ENCODE results near the genes LSM4, SSBP4 and COPE.

GRCh38 chr19:18322775-18323494, at the start of gene LSM4:
LSM4 (minus strand) TSS chr19:18323076.
- PRO-cap, 7 experiments, result peak in 7 of 7 experiments; most common plus-strand start chr19:18323383 (in 5); most common minus-strand start chr19:18323076 (in 4)

DNA sequence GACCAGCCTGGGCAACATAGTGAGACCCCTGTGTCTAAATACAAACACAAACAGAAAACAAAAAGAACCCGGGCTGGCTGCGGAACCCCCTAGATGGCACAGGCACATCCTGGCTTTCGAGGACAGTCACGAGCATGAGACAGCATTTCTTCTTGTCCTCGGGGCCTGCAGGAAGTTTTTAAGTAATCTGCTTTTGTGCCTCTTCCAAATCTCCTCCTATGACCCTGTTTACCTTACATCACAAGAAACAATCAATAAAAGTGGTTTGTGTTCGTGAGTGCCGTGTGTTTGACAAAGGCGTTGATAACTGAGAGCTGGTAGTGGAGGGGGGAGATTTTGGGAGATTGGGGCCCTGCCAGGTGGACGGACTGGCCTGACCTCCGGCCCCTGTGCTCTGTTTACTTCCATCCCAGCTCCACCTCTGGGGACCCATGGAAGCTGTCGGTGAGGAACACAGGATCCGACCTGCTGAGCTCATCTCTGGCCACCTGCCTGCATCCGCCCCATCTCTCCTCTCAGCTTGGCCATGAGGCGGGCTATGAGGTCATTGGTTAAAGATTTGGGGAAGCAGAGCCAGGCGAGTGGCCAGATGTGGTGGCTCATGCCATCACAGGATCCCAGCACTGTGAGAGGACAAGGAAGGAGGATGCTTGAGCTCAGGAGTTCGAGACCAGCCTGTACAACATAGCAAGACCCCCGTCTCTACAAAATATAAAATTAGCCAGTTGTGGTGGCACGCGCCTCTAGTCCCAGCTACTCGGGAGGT, 5.8 kb upstream of the GDF15 start:
- PRO-cap, 7 experiments, result no peak in any of the 7 experiments

DNA sequence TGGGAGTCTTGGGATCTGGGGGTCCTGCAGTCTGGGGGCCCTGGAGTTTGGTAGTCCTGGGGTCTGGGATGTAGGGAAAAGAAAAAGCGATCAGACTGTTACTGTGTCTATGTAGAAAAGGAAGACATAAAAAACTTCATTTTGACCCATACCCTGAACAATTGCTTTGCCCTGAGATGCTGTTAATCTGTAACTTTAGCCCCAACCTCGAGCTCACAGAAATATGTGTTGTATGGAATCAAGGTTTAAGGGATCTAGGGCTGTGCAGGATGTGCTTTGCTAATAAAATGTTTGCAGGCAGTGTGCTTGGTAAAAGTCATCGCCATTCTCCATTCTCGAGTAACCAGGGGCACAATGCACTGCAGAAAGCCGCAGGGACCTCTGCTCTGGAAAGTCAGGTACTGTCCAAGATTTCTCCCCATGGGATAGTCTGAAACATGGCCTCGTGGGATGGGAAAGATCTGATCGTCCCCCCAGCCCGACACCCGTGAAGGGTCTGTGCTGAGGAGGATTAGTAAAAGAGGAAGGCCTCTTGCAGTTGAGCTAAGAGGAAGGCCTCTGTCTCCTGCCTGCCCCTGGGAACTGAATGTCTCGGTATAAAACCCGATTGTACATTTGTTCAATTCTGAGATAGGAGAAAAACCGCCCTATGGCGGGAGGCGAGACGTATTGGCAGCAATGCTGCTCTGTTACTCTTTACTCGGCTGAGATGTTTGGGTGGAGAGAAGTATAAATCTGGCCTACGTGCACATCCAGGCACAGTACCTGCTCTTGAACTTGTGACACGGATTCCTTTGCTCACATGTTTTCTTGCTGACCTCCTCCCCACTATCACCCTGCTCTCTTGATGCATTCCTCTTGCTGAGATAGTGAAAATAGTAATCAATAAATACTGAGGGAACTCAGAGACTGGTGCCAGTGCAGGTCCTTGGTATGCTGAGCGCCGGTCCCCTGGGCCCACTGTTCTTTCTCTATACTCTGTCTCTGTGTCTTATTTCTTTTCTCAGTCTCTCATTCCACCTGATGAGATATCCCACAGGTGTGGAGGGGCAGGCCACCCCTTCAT, 5.3 kb upstream of the LRRC25 start:
- PRO-cap, 7 experiments, result no peak in any of the 7 experiments

GRCh38 chr19:18414120-18414768, 5.0 kb upstream of the SSBP4 start:
- PRO-cap, 7 experiments, result no peak in any of the 7 experiments

DNA sequence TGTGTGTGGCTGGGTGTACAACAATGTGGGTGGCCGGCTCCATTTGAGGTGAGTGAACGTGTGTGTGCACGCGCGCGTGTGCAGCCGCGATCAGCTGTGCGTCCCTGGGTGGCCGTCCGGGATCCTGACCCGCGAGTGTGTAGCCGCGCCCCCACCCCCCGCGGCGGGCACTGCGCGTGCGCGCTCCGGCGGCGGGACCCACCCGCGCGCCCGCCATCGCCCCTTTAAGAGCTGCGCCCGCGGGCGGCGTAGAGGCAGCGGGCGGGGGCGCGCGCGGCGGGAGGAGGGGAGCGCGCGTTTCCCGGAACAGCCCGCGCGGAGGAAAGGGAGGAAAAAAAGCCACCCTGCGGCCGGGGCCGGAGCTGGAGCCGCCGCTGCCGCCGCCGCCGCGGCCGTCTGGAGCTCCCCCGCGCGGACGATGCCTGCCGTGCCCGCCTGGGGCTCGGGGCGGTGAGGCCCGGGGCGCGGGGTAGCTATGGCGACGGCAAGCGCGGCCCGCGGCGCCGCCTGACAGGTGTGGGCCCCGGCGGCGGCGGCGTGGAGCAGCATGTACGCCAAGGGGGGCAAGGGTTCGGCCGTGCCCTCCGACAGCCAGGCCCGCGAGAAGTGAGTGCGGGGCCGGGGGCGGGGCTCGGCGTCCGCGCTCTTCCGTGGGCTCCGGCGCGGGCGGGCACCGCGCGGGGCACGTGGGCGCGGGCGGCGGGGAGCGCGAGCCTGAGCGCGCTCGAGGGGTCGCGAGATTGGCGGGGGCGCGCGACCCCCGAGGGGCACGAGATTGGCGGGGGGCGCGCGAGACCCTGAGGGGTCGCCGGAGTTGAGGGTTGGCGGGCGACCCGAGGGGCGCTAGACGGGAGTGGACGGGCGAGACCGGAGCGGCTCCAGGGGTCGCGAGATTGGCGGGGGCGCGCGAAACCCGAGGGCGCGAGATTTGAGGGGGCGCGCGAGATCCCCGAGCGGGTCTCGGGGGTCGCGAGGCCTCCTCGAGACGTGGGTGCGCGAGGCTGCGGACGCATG, at the start of gene SSBP4:
Gene SSBP4, plus strand, starts transcription at position 297 of the 1,014 bp plus-strand sequence.
- PRO-cap, 7 experiments, result peak in 5 of 7 experiments; most common plus-strand start position 309 of the sequence (in 3); most common minus-strand start position 398 of the sequence (in 4)

DNA sequence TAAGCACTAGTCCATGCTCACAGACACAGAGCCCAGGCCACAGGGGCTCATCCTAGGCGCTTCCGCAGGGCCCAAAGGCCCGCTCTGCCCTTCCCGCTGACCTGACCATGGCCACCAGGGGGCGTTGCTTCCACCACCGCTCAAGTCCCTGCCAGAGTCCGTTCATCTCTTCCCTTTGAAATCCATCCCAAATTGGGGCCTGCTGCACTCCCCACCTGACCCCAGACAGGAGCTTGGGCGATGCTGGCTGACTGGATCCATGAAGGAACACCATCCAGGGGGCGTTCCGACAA, 31.7 kb upstream of the ISYNA1 start:
- PRO-cap, 7 experiments, result peak in 1 of 7 experiments; most common minus-strand start position 144 of the sequence (in 1)

GRCh38 chr19:18495159-18495876, 26.6 kb downstream of the ELL start:
- PRO-cap, 7 experiments, result peak in 2 of 7 experiments; most common plus-strand start chr19:18495729 (in 2)

GRCh38 chr19:18507576-18508433, 14.1 kb downstream of the ELL start:
- PRO-cap, 7 experiments, result no peak in any of the 7 experiments

- PRO-cap, 7 experiments, result no peak in any of the 7 experiments
Measured at GRCh38 chr19:18518560-18519061, 3.3 kb downstream of the ELL start.

DNA sequence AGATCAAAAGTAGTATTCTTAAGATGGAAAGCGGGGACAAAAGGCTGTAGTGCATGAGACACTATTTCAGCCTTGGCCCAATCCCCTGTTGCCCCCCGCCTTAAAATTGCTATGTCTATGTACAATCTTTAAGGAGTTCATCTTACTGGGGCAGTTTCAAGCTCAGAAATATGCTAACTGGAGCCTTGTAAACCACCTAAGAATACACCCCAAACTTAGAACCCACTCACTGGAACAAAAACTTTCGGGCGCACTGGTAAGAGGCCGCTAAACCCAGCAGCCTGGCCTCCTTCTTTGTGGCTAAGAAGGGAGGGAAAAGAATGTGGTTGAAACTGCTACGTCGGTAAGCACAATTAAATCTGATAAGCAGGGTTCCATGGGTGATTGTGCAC, 7.0 kb downstream of the UBA52 start:
- PRO-cap, 7 experiments, result no peak in any of the 7 experiments

- PRO-cap, 7 experiments, result peak in 7 of 7 experiments; most common plus-strand start chr19:18589247 (in 5); most common minus-strand start chr19:18589071 (in 7)
Measured at GRCh38 chr19:18588926-18589803, 567 bp downstream of the REX1BD start.

GRCh38 chr19:18650424-18651183, 13.8 kb downstream of the KLHL26 start:
- PRO-cap, 7 experiments, result no peak in any of the 7 experiments

DNA sequence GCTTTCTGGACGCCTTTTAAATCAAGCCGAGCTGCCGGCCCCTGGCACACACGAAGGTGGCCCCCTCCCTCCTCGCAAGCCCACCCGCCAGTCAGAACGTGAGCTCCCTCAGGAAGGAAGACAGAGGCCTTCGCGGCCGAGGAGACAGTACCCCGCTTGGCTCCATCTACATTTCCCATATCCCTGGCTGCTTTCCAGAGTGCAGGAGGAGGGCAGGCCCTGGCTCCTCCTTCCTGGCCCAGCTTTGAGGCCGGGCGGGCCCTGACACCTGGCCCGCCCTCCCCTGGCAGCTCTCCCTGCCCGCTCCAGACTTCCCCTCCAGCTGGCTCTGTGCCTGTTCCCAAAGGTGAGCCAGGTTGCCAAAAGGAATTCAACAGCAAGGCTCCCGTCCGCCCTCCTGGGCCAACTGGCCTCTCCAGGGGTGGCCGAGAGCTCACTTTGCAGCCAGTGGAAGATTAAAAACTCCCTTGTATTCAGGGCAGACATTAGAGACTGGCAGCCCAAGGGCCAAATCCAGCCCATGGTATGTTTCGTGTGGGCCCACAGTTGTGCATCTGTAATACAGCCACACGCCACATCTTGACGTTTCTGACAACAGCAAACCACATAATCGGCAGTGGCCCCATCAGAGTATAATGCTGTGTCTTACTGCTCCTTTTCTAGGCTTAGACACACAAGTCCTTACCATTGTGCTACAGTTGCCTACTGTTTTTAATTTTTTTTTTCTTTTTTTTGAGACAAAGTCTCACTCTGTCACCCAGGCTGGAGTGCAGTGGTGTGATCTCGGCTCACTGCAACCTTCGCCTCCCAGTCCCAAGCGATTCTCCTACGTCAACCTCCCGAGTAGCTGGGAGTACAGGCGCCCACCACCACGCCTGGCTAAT, 28.5 kb downstream of the COMP start:
- PRO-cap, 7 experiments, result no peak in any of the 7 experiments

DNA sequence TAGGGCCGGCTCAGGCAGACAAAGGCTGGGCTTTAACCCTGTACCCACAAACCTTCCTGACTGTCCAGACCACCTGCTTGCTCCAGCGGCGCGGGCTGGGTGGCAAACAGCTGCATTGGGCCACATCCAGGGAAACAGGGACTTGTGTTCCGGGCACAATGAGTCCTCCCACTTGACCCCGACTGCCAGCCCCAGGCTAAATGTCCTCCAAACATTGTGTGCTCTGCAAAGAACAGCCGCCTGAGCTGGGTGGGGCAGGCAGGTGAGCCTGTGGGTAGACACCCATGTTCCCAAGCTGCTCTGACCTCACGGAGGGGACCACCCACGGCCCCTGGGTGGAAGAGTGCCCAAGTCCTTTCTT, 21.8 kb downstream of the COMP start:
- PRO-cap, 7 experiments, result no peak in any of the 7 experiments

- PRO-cap, 7 experiments, result peak in 2 of 7 experiments; most common minus-strand start chr19:18793666 (in 2)
Measured at GRCh38 chr19:18793551-18793961, 2.5 kb upstream of the COMP start.

DNA sequence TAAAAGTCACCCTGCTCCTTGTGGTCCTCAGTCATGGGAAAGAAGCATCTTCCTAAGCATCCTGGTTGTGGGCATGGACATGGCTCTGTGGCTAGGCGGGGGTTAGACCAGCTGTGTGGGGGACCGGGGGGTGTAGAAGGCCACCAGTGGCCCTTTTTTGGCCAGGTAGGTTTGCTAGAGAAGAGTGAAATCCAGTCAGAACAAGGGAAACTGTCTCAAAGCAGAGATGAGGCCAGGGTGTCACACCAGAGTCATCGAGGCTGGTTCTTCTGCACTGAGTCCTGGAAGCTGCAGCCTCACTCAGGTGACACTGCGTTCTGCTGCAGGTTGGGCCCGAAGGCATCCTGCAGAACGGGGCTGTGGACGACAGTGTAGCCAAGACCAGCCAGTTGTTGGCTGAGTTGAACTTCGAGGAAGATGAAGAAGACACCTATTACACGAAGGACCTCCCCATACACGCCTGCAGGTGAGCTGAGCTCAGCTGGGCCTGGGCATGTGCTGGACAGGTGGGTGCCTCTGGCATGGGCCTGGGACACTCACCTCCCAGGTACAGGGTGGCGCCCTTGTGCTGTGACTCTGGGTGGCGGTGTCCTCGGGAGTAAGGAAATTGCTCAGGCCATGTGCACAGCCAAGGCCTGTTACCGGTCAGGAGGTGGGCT, 14.0 kb downstream of the UPF1 start:
- PRO-cap, 7 experiments, result no peak in any of the 7 experiments

GRCh38 chr19:18851511-18852409, 20.0 kb downstream of the UPF1 start:
- PRO-cap, 7 experiments, result no peak in any of the 7 experiments

- PRO-cap, 7 experiments, result no peak in any of the 7 experiments
Measured at GRCh38 chr19:18854534-18855279, 22.9 kb downstream of the UPF1 start.

GRCh38 chr19:18913579-18913778, 5.7 kb downstream of the COPE start:
- PRO-cap, 7 experiments, result no peak in any of the 7 experiments

DNA sequence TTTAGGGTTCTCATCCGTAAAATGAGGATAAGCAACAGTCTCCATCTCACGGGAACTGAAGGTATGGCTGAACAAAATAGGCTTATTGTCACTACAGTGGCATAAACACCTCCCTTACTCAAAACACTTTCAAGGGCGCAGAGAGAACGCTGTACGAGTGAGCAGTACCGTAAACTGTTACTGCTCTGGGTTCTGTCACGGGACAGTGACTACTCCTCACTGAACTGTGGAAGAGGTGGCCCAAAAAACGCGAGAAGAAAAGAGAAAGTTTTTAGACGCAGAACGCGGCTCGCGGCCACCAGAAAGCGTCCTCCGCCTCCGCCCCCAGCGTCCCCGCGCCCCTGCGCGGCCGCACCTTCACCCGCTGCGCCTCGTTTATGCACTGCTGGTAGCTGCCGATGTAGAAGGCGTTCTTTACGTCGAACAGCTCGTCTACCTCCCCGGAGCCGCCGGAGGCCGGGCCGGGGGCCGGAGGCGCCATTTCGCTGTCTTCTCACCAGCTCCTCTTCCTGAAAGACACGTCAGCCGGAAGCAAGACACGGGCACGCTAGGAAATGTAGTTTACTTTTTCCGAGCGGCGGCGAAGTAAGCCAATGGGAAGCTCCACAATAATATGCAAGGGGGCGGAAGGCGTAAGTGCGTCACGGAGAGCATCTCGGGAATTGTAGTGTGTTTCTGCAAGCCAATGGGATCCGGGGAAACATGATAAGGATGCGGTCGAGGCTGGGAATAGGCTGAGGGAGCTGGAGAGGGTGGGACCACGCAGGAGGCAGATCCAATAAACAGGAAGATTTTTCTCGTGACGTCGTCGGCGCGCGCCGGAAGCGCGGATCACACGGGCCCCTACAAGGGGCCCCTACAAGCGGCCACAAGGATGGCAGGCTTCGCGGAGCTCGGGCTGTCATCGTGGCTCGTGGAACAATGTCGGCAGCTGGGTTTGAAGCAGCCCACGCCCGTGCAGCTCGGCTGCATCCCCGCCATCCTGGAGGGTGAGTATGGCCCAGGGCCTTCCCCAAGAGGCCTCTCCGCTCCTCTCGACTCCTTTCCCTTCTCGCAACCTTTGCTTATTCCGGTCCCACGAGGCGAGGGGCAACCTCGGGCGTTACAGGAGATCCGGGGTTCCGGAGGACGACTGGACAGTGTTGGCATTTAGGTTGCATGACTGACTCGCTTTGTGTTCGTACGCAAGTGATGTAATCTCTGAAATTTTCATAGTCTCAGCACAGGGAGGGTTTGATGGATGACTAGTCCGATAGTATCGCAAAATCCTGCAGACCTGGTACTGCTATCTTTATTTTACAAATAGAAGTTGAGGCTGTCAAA, at the start of gene COPE:
Gene COPE, minus strand, starts transcription at position 520 of the 1,323 bp plus-strand sequence.
- PRO-cap, 7 experiments, result peak in 7 of 7 experiments; most common plus-strand start position 871 of the sequence (in 6); most common minus-strand start position 518 of the sequence (in 7)

All from T-cell (primary cell).